Measurements from ENCODE around the genes AMELY, RBMY1D and PRY.

DNA sequence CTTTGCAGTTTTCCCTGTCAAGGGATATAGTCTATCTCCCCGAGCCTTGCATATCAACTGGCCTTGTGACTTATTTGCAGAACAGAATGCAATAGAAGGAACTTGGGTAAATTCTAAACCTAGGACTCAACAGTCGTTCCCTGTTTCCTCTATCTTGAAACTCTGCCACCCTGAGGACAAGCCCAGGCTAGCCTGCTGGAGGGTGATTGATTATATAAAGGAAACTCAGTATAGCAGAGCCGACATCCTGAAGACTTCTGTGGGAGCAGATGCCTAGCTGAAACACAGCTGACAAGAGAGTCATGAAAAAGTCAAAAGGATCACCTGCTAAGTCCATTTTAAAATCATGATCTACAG is 197.1 kb downstream of the TGIF2LY start:
- PRO-cap: no peak
- CAGE, long polyA plus RNA: no peak

GRCh38 chrY:6911435-6911913 is at the start of gene AMELY:
AMELY (minus strand) TSS chrY:6911752.
- PRO-cap: no peak
- CAGE, long polyA plus RNA: no peak

DNA sequence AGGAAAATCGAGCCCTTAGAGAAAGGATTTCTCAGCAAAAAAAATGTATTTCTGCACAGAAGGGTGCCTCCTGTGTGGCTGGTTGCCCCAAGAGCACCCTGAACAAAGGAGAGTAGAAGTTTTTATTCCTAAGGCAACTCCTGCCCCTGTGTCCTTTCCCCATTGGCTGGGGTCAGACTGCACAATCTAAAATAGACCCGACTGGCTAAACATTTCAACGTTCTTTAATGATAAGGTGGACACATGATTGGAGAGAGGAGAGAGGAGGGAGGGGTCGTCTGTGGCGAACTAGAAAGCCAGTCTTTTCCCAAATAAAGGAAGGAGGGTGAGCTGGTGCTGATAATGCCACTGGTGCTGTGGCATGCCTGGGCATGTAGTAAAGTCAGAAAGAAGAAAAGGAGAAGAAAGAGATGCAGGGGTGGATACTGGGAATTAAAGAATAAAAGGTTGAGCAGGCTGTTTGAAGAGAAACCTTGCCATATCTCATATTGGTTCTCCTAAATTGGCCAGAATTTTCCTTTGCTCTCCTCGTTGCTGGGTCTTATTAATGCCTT is 367.9 kb upstream of the AMELY start:
- PRO-cap: no peak
- CAGE, long polyA plus RNA: no peak

GRCh38 chrY:13282732-13283025 is 197.2 kb downstream of the UTY start:
- PRO-cap: no peak
- CAGE, long polyA plus RNA: no peak

GRCh38 chrY:15424680-15425434 is 900.5 kb downstream of the NLGN4Y start:
- PRO-cap: unidirectional peak, plus-strand start at chrY:15424797
- CAGE, long polyA plus RNA: no peak

- PRO-cap: no peak
- CAGE, long polyA plus RNA: no peak
These were observed 268.8 kb upstream of the HSFY2 start for GRCh38 chrY:19042328-19042701.

DNA sequence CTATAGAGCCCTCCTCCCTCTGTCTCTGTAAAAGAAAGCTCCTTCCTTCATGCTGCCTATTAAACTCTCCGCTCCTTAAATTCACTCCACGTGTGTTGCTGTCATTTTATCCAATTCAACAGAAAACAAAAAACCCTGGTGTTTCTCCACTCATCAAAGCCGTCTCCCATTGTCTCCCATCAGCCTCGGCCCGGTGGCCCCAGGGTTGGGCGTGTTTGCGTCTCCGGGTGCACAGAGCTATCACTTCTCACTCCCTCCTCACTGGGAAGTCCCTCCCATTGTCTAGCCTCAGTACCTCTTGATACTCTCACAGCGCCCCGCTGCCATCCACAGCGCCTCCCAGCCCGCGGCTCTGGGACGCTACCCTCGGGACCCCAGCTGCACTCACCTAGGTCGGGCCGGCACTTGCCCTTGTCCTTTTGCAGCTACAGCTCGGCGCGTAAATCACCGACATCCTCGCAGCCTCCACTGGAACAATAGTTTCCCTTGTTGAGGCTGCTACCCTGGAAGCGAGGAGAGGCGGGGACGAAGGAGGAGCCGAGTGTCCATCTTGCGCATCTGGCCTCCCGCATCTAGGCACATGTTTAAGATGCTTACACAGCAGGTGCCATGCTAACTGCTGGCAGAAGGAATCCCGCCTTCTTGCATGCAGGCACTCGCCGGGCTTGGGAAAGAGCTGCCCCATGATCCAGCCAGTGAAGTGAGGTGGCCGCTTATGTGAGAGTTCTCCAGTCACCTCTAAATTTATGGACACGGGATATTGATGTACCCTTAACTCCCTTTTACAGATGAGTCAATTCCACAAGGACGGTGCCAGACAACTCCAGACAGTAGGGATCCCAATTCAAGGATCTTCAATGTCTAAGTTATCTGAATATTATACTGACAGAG is 269.5 kb upstream of the HSFY2 start:
- PRO-cap: no peak
- CAGE, long polyA plus RNA: no peak

- PRO-cap: no peak
- CAGE, long polyA plus RNA: no peak
These were observed 282.4 kb upstream of the HSFY2 start for GRCh38 chrY:19055737-19056456.

DNA sequence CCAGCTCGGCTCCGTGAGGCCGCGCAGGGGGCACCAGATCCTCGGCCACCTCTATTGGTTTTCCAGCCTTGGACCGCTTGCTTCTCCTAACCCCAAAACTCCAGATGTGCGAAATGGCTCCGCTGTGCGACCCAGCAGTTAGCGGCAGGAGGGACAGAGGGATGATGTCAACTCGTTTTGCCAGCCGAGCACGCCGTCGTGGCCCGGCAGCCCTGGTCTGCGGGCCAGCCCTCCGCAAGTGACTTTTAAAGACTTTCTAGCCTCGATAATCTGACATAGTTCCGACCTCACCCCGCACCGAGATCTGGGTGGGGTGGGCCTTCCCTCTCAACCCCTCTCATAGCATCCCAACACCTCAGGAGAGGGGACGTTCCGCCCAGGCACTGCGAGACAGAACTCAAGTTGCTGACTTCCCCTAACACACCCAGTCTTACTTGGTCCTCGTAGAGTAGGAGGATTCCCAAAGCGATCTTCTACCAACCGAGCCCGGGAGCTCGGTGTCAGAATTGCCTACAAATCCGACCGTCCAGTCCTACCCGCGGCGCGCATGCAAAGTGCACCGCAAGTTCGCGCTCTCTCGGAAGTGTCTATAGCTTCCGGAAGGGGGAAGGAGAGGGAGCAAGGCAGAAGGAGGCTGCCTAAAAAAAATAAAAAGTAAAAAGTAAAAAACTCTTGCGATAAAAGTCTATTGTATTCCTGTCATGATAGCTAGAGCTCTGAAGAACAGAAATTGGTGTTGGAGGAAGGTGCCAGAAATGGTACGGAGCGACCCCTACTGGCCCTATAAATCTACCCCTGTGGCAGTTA is 241.7 kb downstream of the KDM5D start:
- PRO-cap: unidirectional peak, minus-strand start at position 591 of the sequence
- CAGE, long polyA plus RNA: no peak

GRCh38 chrY:21894245-21894833 is at the start of gene RBMY1D:
RBMY1D (minus strand) TSS chrY:21894526.
- PRO-cap: no peak
- CAGE, long polyA plus RNA: no peak

DNA sequence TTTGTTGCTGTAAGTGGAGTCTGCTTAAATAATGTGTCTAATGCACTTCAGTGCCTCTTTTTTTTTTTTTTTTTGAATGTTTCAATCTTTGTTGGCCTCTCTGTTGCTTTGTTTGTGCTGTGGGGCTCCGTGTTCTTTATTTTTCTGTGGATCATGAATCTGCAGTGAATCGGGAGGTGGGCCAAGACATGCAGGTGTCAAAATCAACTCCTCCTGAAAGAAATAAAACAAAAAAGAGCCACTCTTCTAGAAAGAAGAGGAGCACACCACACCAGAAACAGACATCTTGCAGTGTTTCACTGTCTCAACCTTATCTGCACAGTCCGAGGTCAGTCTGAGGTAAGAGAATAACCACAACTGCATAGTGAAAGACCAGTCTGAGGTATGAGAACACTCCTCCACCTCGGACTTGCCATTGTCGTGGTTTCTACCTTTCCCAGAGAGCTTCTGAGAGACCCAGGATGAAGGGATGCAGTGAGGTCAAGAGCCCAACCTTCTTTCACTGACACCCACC is at the start of gene PRY:
Gene PRY, plus strand, starts transcription at position 252 of the 514 bp plus-strand sequence.
- PRO-cap: no peak
- CAGE, long polyA plus RNA: no peak

All from B cell (primary cell).